AG09309 (cell line): ENCODE results near the genes B9D2 and ERICH4.

- RRBS: no CpG with 5 or more reads among the region's 23 CpGs
Measured at GRCh38 chr19:41174087-41175105, 18.6 kb upstream of the CYP2S1 start.

DNA sequence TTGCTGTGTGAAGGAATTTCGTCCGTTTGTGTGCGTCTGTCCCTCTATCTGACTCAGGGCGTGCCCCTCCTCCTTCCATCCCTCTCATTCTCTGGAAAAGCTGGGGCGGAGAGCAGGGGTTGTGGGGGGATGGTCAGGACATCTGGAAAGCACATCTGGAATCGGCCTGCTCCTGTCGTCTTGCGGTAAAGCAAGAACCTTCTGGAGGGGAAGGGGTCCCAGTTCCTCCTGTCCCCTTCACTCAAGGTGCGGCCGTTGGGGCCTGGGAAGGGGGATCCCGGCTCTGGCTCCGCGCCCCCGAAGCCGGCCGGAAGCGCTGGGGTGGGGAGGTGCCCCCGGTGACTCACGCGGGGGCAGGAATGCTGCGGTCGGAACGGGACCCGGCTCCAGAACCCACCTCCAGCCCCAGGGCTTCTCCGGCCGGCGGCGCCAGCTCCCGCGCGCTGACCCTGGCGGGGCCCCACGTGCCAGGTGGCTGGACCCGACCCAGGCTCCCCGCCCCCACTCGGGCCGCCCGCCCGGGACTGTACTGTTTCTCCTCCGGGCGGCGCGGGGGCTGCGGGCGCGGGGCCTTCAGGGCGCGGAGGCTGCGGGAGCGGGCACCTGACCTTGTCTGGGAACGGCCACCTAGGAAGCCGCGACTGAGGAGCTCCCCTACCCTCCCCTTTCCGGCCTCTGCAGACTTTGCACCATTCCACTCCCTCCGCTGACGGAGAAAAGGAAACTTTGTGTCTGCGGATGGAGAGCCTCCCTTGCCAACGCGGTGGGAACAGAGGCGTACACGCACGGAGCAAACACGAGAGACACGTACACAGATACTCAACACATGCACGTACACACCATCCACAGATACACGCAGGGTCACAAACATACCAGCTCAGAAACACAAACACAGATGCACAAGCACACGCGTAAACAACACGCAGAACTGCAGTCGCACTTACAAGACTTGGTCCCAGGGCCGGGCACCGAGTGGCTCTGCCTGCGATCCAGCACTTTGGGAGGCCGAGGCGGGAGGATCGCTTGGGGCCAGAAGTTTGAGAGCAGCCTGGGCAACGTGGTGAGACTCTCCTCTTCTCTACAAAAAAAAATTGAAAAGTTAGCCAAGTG, 7.2 kb downstream of the AXL start:
- RRBS: 3% methylated on average over 7 of the region's 77 CpGs

DNA sequence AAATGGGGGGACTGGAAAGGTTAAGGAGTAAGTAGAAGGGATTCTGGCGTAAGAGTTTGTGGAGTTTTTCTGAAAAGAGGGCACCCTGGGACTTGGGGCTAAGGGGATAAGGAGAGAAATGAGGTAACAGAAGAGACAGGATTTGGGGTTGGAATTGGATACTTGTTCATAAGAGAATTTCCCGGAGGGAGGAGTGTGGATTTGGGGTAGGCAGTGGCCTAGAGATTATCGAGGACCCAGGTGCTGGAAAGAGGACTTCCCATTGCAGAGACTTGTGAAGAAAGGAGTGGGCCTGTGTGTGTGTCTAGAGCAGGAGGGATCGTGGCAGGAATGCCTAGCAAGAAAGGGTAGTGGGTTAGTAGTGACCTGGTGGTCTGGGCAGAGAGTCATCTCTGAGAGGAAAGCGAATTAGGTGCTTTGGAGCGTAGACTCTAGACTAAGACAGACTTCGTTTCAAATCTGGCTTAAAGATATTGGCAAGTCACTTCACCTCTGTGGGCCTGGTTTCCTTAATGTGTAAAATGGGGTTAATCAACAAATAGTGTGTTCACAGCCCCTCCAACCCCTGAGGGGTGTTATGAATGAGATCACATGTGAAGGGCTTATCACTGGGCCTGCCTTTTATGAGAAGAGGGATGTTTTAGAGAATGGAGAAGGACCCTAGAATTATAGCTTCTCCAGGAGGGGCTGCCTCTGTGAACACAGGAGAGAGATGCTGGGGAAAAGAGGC, 2.6 kb downstream of the HNRNPUL1 start:
- RRBS: no CpG with 5 or more reads among the region's 7 CpGs

DNA sequence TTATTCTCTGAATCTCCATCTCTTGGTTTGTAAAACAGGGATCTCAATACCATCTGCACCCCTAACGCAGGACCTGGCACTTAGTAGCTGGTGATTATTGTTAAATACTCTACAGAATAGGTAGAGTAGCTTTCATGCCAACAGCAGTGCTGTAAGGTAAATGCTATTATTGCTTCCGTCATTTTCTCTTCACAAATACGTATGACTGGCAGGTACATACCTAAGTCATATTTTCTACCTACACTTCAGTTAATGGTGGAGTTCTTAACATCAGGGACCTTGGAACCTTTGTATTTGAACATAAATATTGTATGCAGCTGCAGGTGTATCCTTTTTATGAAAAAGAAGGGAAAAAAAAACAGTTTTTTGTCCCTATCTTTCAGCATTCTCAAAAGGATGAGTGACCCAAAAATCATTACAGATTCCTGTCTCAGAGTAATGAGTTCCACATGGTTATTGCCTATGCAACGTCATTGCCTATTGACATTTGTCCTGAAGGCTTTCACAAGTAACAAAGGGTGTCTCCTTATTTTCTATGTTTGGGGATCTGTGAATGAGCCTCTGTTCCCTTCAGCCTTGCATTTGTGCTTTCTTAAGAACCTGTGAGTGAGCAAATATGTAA, 14.8 kb upstream of the CCDC97 start:
- RRBS: no CpG with 5 or more reads among the region's 4 CpGs

- RRBS: no CpG with 5 or more reads among the region's 15 CpGs
Measured at GRCh38 chr19:41312954-41313878, 3.2 kb downstream of the CCDC97 start.

GRCh38 chr19:41320522-41321448, 10.8 kb downstream of the CCDC97 start:
- RRBS: no CpG with 5 or more reads among the region's 13 CpGs

DNA sequence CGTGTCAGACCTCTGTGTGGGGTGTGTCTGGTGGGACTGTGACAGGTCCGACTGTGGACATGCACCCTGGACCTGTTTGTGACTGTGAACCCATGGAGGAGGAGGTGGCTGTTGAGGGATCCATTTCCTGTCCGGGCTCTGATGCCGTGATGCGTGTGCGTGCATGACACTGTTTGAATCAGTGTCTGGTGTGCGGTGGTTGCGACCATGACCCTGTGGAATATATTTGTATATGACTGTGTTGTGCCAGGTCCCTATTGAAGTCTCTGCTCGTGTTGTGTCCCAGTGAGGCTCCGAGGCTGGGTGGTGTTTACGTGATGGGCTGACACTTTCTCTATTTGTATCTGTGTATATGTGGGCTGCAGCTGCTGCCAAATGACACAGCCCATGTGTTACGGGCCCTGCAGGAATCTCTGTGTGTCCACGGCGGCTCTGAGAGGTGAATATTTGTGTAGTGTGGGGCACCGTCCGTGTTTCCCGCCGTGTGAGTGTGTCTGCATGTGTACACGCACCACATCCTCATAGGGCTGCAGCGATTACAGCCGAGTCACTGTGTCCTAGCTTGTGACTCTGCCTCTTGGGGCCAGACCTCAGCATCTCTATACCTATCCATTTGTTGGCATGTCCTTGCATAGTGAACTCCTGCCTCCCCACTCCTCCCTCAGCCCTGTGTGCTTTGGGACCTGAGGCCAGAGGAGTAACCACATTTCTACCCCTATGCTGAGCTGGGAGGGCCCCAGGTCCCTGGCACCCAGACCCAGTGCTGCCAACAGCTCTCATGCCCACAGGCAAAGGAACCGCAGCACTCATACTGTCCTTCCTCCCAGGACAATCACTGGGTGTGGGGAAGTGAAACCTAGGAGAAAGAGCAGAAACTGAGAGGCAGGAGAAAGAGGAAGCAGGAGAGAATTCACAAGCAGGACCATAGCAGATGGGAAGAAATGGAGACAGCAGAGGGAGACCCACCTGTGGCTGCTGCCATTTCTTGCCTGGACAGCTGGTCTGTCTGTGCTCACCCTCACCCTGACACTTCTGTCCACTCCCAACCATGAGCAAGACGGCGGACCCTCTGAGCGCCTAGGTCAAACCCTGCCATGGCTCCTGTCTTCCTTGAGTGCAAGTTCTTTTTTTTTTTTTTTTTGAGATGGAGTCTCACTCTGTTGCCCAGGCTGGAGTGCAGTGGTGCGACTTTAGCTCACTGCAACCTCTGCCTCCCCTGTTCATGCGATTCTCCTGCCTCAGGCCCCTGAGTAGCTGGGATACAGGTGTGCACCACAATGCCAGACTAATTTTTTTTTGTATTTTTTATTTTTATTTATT, 18.7 kb downstream of the CCDC97 start:
- RRBS: no CpG with 5 or more reads among the region's 27 CpGs

DNA sequence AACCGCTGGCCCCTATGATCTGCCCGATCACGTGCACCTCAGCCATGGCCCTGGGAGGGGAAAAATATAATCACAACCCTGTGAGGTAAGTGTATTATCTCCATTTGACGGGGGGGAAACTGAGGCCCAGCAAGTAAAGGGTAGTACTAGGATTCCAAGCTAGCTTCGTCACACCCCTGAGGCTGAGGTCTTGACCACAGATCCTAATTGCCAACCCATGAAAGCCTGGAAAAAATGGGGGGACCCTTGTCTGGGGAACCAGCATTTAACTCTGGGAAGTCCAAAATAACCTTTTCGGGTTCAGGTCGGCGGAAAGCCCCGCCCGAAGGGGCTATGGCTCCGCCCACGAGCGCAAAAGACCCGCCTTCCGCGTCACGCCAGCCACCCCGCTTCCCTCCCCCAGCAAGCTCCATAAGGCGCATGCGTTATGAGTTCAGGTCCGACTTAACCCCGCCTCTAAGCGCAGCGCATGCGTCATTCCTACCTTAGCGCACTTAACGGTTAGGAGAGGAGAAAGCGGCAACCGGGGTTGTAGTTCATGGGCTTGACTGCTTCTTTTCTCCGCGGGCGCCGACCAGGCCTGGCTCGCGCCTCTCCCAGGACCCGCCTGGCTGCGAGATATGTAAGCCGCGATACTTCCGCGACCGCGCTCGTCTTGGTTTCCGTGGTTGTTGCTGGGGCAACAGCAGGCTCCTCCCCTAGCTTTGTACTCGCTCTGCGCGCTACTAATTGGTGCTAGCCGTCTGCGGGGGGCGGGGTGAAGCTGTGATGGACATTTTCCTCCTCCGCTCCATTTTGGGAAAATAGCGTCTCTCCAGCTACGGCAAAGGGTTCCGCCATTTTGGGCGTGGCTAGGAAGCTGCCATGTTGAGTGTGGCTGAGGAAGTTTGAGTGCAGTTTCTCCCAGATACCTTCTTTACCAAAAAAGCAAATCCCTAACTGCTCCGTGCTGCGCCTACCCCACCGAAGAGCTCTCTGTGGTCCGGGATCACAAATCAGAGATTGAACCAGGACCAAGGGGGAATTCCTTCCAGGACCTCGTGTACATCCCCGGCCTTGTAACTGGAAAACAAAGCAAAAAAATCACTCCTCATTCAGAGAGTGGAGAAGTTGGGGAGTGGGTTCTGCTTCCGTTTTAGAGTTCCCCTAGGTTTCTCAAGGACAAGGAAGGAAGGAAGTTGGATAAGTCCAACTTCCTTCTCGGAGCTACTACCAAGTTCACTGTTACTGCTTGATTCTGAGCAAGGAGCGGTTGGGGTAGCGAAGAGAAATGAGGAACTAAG, at the start of gene B9D2:
B9D2 (minus strand) TSS at position 676 of the 1,283 bp plus-strand sequence.
- RRBS: 0% methylated on average over 2 of the region's 66 CpGs

DNA sequence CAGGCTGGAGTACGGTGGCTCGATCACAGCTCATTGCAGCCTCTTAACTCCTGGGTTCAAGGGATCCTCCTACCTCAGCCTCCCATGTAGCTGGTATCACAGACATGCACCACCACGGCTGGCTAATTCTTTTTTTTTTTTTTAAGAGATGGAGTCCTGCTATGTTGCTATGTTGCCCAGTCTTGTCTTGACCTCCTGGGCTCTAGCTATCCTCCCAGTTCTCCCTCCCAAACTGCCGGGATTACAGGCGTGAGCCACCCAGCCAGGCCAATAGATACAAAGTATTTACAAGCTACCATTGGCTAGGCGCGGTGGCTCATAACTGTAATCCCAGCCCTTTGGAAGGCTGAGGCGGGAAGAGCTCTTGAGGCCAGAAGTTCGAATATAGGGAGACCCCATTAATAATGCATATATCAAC, 977 bp upstream of the B9D2 start:
- RRBS: no CpG with 5 or more reads among the region's 9 CpGs

DNA sequence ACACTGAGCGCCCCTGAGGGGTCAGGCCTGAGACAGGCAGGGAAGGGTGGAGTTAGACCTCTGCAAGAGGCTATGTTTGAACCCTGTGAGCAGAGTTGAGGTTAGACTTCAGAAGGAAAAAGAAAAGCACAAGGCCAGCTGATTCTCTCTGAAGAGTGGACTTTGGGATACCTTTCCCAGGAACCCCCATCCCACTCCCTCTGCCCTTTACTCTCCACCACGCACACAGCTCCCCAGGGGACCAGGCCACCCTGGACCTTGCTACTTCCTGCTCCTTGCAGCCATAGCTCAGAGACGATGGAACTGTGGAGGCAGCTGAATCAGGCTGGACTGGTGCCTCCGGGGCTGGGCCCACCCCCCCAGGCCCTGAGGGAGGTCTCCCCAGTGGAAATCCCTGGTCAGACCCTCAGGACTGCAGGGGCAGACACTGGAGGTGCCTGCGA, at the start of gene ERICH4:
ERICH4 (plus strand) TSS at position 284 of the 443 bp plus-strand sequence.
- RRBS: no CpG with 5 or more reads among the region's 5 CpGs

DNA sequence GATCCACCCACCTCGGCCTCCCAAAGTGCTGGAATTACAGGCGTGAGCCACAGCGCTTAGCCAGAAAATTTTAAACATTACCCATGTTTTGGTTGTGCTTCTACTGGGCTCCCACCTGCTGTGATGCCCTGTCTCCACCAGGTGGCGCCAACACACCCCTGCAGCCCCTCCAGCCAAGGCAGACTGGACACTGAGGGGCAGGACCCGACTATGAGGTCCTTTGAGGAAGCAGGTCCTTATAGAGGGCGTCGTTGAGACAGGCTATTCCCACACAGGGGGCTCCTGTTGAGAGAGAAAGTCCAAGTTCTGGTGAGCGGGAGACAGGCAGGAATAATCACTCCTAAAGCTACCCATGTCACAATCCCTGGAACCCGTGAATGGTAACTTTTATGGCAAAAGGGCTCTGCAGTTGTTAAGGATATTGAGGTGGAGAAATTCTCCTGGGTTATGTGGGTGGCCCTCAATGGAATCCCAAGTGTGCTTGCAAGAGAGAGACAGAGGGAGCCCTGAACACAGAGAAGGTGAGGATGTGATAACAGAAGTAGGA, 6.5 kb downstream of the ERICH4 start:
- RRBS: no CpG with 5 or more reads among the region's 9 CpGs

DNA sequence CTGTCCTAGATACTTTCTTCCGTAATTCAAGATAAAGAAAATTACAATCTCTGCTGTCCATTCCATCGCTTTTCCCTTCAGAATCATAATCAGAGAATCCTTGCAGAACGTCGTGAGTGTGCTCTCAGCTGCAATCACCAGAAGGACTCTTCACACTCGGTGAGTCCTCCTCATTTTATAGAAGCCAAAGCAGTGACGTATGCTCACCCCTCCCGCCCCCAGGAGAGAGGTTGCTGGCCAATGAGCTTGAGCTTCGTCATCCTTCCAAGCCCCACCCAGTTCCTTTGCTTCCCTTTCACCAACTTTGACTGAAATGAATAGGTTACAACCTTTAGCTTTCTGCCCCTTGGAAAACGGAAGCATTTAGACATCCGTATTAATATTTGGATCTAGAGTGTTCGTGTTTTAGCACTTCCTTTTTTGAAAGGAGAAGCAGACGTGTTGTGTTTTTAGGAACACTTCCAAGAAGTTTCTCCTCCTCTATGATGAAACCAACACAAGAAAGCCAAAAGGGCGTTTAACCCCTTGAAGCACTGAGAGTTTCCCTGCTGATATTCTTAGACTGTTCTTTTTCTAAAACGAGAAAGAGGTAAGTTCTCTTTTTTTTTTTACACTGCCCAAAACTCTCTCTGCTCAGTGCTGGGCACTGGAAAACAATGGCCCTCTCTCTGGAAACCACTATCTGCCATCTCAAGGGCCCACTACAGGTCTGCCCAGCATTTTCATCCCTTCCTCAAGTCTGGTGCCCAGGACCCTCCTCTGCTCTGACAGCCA, 44.4 kb upstream of the CEACAM21 start:
- RRBS: no CpG with 5 or more reads among the region's 14 CpGs

DNA sequence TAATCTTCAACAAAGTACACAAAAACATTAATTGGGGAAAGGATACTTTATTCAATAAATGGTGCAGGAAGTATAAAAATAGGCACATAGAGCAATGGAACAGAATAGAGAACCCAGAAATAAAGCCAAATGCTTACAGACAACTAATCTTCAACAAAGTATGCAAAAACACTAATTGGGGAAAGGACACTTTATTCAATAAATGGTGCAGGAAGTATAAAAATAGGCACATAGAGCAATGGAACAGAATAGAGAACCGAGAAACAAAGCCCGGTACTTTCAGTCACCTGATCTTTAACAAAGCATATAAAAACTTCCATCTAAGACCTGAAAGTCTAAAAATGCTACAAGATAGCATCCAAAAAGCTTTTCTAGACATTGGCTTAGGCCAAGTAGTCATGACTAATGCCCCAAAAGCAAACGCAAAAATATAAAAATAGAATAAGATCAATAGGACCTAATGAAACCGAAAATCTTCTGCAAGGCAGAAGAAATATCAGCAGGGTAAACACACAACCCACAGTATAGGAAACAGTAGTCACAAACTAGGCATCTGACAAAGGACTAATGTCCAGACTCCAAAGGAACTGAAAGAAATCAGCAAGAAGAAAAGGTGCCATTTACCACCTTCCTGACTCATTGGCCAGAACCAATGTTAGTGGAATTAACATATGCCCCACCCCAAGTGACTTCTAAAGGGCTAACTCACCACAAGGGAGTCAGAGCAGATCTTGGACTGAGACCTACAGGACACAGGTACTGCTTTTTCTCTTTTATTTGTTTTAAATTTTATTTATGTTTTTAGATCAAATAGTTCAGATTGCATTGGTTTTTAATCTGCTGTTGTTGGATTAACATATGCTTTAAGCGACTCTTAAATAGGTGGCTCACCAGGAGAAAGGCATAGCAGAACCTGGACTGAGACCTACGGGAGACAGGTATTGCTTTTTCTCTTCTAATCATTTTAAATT, 40.8 kb upstream of the CEACAM21 start:
- RRBS: no CpG with 5 or more reads among the region's 6 CpGs

DNA sequence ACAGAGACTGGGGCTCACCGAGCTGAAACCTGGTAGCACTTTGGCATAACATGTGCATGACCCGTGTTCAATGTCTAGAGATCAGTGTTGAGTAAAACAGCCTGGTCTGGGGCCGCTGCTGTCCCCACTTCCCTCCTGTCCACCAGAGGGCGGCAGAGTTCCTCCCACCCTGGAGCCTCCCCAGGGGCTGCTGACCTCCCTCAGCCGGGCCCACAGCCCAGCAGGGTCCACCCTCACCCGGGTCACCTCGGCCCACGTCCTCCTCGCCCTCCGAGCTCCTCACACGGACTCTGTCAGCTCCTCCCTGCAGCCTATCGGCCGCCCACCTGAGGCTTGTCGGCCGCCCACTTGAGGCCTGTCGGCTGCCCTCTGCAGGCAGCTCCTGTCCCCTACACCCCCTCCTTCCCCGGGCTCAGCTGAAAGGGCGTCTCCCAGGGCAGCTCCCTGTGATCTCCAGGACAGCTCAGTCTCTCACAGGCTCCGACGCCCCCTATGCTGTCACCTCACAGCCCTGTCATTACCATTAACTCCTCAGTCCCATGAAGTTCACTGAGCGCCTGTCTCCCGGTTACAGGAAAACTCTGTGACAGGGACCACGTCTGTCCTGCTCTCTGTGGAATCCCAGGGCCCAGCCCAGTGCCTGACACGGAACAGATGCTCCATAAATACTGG, 1.6 kb upstream of the CEACAM5 start:
- RRBS: no CpG with 5 or more reads among the region's 24 CpGs

GRCh38 chr19:41714240-41714920, 6.0 kb downstream of the CEACAM5 start:
- RRBS: no CpG with 5 or more reads among the region's 6 CpGs

- RRBS: no CpG with 5 or more reads among the region's 4 CpGs
Measured at GRCh38 chr19:41716292-41716535, 7.8 kb downstream of the CEACAM5 start.

DNA sequence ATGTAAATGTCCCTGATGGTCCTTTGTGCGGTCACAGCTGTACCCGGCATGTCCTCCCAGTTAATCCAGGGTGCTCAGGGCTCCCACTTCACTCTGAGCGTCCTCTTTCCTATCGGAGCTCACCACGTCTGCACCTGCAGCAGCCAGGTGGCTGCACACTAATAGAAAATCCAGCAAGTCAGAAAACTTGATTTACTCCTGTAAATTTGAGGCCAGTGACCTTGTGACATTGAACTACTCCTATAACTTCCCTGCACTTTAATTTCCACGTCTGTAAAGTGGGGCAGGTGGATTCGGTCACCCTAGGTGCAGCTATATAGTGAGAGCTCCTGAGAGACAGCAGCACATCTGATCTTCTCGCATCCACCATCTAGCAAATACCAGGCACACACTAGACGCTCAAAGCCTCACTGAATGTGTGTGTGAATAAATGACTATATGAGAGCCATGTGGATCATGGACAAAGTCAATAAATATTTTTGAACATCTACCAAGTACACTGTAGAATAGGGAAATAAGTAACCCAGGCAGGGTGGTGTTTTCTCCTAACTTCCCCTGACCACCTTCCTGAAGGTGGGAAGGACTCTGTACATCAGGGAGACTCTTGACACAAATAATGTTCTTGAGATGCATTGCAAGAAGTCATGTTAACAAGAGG, 6.8 kb upstream of the CEACAM6 start:
- RRBS: no CpG with 5 or more reads among the region's 9 CpGs

DNA sequence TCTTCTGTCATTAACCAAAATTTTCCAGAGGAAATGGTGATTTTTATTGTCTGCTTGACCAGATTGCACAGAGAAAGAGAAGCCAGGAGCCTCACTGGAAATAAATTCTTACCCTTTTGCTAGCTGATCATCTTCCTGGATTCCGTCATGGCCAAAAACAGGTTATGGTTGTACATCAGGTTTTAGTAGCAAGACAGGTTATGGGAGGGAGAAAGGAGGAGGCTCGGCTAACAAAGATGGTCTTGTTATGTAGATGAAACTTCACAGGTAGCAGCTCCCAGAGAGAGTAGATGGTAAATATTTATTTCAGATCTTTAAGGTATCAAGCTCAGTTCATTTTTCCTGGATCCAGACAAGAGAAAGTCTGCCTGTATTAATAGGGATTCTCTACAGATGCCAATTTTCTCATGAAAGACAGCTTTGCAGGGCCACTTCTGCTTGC, 19.7 kb upstream of the CEACAM3 start:
- RRBS: no CpG with 5 or more reads among the region's 2 CpGs

DNA sequence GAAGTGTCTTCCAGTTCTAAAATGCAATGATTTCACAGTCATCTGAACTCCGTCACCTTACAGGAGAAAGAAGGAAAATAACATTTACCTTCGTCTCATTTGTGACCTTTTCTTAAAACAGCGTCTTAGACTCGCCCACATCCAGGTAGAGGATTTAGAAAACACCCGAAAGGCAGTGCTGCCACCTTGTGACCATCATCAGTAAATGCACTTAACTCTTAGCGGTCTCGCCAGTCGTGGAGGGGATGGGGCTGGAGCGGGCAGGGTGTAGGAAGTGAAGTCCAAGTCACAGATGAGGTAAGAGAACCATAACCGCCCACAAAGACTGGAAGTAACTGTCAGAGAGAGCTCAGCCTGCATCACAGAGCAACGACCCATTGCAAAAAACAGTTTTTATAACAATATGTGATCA, 10.8 kb upstream of the CEACAM3 start:
- RRBS: no CpG with 5 or more reads among the region's 11 CpGs

DNA sequence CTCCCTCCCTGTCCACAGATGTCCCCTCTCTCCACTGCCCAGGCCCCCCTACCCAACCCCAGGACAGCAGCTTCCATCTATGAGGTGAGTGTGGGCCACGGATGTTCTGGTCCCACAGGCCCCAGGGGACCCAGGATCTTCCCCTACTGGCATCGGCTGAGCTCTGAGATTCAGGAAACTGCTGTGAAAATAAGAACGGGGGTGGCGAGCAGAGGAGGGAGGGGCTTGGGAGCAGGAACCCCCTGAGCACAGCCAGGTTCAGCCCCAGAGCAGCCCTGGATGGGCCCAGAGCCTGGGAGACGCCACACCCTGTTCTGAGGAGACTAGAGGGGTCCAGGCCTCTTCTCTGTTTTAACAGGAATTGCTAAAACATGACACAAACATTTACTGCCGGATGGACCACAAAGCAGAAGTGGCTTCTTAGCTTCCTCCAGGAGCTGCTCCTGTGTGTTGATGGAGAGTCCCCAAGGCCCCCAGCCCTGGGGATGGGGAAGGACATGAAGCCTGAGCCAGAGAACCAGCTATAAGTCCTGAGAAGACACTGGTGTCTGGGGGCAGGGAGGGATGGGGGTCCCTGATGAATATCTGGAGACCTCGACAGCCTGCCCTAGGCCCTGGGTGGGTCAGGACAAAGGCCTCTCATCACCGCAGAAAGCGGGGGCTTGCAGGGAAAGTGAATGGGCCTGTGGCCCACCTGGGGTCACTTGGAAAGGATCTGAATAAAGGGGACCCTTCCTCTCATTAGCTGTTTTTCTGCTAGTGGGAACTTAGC, 14.6 kb downstream of the CEACAM3 start:
- RRBS: no CpG with 5 or more reads among the region's 9 CpGs